REH cell (cell line): ENCODE results near the genes DENND11, WEE2 and CLEC5A.

DNA sequence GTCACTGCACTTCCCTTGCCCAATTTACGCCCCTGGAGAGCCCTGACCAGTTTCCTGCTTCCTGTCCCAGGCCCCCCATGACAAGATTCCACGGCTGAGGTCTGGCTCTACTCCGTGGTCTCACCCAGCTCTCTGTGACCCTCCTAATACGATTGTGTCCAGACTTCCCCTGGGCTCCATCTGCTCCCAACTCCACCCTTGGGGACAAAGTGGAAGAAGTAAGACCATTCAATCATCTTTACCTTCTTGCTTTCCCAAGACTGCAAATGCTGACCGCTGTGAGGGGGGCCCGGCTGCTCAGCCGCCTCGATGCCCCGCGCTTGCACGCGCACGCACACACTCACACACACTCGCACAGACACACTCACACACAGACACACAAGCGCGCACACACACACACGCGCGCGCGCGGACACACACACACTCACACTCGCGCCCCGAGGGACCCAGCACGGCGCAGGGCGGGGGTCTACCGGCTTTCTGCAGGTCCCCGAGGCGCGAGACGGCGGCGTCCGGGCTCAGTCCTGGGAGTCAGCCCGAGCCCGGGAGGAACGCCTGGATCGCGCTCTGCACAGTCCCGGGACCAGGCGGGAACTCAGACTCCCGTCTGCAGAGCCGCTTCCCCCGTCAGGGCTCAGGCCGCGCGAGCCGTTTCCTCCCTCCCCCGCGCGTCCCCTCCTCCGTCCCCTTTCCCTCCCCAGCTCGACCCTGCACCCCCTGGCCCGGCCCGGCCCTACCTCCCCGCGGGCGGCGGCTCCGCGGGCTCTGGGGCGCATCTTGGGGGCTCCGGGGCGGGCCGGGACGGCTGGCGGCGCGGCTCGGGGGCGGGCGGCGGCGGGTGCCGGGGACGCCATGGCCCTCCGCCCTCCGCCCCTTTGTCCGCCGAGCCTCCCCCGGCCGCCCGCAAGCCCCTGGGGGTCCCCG is 584 bp downstream of the DENND2A start:
- PRO-cap: unidirectional peak, plus-strand start at position 478 of the sequence

- PRO-cap: no peak
Measured at GRCh38 chr7:140739649-140740182, 43.2 kb downstream of the NDUFB2 start.

- PRO-cap: no peak
Measured at GRCh38 chr7:141511131-141512465, 39.6 kb upstream of the AGK start.

DNA sequence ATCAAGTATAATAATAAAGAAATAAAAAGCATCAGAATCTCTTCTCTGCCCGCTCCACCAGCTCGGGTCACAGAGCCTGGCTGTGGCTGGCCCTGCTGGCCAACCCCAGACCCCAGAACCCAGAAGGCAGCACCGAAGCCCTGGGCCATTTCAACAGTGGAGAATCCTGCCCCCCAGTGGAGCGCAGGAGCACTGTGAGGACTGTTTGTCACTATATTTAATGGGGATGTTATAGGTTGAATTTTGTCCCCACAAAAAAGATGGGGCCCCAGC is 27.3 kb downstream of the DENND11 start:
- PRO-cap: no peak

DNA sequence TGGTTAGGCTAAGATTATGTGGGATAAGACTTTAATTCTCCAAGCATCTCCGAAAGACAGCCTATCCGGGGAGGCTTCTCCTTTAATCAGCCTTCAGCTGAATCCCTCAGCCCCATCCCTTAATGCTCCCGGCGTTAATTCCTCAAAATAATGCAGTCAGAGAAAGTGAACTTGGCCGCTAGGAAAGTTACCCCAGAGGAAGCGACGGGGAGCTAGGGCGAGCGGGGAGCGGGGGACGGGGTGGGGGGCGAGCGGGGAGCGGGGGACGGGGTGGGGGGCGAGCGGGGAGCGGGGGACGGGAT is 871 bp downstream of the DENND11 start:
- PRO-cap: no peak

DNA sequence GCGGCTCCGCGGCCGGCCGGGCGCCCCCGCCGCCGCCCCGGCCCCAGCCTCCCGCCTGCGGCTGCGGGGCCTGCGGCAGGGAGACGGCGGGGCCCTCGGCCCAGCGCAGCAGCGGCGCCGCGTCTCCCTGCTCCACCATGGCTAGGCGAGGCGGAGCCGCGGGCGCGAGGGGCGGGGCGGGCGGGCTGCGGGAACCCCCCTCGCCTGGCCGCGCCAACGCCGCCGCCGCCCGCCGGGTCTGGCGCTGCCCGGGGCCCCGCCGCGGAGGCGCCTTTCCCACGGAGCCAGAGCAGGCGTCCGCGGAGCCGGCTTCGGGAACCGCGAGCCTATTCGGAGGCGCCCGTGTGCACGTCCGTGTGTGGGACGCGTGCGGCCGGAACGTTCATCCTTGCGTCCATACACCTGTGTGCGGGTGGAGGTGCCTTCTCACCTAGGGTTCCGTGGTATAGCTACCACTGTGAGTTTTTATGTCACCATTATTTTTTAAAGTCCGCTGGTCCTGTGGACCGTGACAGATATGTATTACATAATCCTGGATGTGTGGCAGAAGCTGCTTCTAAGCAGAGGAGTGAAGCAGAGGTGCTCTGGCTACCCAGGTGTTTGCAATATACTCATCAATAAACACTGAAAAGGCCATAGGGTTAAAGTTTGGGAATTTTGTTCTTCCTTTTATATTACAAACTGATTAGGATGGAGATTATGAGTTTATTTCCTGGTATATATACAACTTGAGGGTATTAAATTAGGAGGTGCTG is at the start of gene DENND11:
Gene DENND11, minus strand, starts transcription at position 152 of the 755 bp plus-strand sequence.
- PRO-cap: unidirectional peak, minus-strand start at position 144 of the sequence

DNA sequence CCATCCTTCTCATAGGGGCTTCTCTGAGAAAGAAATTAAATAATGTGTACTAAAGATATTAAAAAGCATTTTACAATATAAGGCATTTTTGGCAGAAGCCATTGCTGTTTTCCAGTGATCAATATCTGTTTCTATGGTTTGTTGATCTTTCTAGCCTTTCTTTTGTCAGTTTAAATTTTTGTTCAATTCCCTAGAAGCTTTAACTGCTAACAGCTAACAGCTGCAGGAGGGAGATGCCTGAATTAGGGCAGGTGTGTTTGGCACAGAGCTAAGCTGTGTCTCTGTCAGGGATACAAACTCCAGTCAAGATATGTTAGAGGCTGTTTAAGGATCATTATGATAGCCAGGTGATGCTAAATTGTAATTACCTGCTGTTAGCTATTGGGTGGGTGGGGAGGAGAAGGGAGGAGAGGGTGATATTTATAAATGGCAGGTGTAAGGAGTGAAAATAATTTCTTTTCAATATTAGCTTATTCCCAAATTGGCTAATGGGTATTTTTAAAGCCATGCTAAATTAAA is at the start of gene WEE2:
Gene WEE2, plus strand, starts transcription at position 451 of the 519 bp plus-strand sequence.
- PRO-cap: no peak

GRCh38 chr7:141727740-141728219 is 10.4 kb upstream of the SSBP1 start:
- PRO-cap: unidirectional peak, plus-strand start at chr7:141727984

DNA sequence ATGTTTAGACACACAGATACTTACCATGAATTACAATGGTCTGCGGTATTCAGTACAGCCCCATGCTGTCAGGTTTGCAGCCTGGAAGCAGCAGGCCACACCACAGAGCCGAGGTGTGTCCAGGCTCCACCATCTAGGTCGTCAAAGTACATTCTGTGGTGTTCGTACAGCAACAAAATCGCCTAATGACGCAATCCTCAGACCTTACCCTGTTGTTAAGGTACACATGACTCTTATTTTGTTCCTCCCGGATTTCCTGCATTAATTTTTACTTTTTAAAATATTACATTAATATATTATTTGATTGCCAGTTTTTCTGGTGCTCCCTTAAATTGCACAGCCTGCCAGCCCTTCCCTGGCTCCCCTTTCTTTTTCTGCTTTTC is 808 bp upstream of the SSBP1 start:
- PRO-cap: unidirectional peak, minus-strand start at position 148 of the sequence

- PRO-cap: no peak
Measured at GRCh38 chr7:141946722-141947221, at the start of gene CLEC5A. Gene CLEC5A, minus strand, starts transcription at chr7:141946974.

GRCh38 chr7:142528802-142529477 is 220.3 kb upstream of the PRSS1 start:
- PRO-cap: no peak

GRCh38 chr7:142637155-142637727 is 112.0 kb upstream of the PRSS1 start:
- PRO-cap: no peak

DNA sequence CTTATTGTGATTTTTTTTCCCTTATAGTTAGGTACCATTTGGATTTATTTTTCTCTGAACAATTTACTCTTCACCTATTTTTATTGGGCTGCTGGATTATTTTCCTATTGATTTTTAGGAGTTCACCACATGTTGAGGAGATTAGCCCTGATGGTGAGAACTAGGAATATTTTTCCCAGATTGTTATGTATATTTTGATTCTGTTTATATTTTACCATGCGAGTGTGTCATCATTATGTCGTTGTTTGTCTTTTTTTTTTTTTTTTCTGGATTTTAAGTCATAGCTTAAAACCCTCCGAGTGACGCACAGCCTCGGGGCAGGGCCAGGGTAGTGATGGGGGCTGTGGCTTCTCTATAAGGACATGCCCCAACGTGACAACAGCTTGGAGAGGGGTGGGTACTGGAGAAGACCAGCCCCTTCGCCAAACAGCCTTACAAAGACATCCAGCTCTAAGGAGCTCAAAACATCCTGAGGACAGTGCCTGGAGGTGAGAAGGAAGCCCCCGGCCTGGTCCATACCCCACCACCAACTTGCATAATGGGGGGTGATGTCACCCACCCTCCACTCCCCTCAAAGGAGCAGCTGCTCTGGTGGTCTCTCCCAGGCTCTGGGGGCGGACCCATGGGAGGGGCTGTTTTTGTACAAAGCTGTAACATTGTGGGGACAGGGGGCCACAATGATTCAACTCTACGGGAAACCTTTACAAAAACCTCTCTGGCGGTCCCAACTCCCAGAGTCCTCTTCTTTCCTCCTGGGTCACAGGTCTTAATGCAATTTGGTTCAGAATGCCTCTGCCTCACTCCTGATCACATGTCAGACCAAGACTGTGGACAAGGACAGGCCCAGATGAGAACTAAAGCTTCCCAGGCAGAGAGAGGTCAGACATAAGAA is 15.0 kb downstream of the PRSS2 start:
- PRO-cap: no peak

- PRO-cap: no peak
Measured at GRCh38 chr7:142807568-142808234, 36.9 kb downstream of the PRSS2 start.

GRCh38 chr7:142809204-142809807 is 38.5 kb downstream of the PRSS2 start:
- PRO-cap: unidirectional peak, plus-strand start at chr7:142809489

DNA sequence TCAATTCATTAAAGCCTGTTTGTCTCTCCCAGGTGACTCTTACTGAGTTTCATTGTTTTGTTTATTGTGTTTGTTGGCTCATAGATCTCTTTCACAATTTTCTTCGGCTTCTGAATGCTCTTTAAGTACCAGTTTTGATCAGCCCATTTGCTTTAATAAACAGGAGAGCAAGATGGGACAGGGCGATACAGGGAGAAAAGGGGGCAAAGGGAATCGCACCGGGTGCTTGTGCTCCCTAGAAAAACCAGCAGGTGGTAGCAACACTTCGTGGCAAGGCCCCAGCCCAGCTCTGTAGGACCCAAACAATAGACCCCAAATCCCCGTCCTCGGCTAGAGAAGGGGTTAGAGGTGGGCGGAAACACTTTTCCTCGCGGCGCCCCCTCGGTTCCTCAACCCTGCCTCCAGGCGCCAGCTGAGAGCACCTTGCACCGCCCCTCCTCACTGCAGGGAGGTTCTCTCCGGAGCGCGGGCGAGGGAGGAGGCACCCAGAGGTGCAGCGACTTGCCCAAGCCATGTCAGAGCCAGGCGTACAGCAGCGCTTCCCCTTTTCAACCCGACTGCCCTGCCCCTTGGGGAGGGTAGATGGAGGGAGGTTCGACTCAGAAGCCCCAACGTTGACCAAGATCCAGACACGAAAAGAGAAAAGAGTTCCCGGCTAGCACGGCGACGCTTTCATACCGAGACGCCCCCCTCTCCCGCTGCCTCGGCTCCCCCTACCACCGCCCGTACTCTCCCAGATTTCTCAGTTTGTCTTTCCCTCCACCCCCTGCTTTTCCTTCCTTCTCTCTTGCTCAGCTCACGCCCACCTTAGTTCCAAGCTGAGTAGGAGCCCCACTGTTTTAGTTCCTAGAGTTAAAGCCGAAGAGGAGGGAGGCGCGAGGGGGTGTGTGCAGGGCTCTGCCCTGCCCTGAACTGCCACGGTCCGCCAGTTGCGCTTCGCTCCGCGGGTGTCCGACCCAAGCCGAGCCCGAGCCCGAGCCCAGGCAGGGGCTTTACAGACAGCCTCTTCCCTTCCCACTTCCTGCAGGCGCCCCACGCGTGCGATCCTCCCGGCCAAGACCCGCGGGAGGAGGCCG is 741 bp upstream of the EPHB6 start:
- PRO-cap: bidirectional peak, plus-strand start at position 842 of the sequence, minus-strand start at position 522 of the sequence

- PRO-cap: no peak
Measured at GRCh38 chr7:142944383-142945039, 5.2 kb downstream of the LLCFC1 start.

DNA sequence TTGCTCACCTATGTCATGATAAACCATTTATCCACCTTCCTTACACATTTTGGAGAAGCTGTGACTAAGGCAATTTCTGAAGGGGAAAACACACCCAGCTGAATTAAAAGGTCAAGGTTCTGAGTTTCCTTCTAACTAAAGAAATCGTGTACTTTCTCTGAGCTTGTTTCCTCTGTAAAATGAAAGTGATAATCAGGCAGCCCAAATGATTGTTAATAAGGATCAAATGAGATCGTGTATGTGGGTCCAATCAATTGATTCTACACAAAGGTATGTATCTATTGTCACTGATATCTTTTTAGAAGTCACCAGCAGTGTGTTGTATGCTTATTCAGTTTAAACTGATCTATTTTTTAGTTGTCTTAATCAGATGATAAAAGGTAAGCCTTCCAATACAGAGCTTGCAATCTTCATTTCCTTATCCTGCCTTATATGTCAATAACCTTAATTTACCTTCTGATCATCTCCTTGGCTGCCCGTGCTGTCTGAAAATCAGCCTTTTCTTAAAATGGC is 4.9 kb upstream of the TMEM139 start:
- PRO-cap: no peak

DNA sequence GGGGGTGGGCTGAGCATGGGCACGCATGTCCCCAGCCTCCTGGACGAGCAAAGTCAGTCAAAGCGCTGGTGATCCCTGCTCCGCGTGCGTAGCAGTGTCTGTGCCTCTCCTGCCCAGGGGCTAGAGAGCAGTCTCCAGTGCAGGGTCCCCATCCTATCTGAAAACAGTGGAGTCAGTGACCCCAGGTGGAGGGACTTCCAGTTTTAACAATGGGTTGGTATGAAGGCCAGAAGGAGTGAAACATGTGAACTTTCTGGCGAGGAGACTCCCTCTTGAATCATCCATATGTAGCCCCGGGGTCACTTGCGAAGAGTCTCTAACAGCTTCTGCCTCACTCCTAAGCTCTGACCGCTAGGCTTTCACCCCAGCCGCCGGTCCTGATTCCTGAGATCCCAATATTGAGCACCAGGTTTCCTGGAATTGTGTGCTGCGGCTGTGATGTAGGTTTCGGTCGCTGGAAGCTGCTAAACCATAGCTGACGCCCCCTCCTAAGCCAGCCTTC is 653 bp upstream of the CASP2 start:
- PRO-cap: no peak

DNA sequence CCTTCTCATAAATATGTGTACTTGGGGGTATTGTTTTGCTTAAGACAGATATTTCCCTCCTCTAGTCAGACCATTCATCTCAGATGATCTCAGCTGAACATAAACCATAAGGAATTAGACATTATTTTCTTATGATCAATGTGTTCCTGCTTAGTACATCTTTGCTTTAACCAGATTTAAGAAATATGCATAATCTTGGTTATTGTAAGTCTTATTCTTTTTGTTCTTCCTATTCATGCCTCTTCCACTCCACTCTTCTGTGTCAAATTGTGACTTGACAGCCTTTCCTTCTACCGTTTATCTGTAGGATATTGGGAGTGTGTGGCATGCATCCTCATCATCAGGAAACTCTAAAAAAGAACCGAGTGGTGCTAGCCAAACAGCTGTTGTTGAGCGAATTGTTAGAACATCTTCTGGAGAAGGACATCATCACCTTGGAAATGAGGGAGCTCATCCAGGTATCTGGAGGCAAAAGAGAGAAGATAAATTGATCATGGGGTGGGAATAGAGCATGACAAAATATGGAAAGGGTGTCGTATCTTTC is 3.2 kb downstream of the CASP2 start:
- PRO-cap: no peak